Ileum (tissue), 1 donor: ENCODE measurements around a stretch of chr13.

GRCh38 chr13:110455917-110456543 is 105.5 kb downstream of the RAB20 start:
- PRO-cap: no peak

DNA sequence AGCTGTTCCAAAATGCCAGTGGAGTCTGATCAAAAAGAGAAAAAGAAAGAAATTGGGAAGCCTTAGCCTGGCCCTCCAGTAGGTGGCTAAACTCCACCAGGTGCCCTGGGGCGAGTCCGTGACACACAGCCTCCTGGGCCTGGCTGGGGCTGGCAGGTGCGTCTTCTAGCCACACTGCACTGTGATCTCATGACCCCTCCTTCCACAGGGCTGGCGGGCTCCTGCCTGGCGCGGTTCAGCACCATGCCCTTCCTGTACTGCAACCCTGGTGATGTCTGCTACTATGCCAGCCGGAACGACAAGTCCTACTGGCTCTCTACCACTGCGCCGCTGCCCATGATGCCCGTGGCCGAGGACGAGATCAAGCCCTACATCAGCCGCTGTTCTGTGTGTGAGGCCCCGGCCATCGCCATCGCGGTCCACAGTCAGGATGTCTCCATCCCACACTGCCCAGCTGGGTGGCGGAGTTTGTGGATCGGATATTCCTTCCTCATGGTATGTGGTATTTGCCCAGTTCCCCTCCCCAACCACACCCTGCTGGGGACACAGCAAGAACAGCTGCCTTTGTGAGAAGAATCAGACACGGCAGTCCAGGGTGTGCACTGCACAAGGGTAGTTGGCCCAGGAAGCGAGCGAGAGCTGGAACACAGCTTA is 53.7 kb downstream of the RAB20 start:
- PRO-cap: bidirectional peak, plus-strand start at position 207 of the sequence, minus-strand start at position 181 of the sequence; bidirectional peak, plus-strand start at position 588 of the sequence, minus-strand start at position 448 of the sequence

DNA sequence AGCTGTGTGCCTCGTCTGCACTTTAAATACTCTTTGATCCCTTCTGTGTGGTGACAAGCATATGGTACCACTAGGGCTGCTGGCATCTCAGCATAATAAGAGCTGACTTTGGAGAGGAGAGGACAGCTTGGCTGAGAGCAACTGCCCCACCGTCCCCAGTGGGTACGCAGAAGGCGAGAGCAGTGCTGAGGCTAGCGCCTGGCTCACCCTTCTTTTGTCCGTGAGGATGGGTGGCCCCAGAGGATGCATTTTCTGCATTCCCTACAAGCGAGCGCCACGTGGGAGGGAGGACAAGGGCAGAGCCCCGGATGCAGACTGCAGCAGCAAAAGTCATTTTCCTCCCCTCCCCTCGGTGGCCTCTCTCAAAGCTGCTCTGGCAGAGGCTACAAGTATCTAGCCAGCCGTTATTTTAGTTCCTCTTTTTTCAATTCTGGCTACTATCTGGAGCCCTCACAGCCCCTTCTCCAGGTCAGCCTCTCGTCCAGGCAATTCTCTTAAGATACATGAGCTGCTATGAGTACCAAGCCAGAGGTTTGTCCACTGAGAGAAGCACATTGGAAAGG is 51.5 kb downstream of the RAB20 start:
- PRO-cap: no peak

- PRO-cap: no peak
These were observed 49.4 kb downstream of the RAB20 start for GRCh38 chr13:110511822-110512918.

GRCh38 chr13:110540672-110541955 is 20.4 kb downstream of the RAB20 start:
- PRO-cap: no peak

- PRO-cap: no peak
These were observed 1.4 kb downstream of the RAB20 start for GRCh38 chr13:110560009-110560543.

GRCh38 chr13:110562853-110563241 is 1.3 kb upstream of the RAB20 start:
- PRO-cap: no peak

GRCh38 chr13:110624814-110625577 is 9.7 kb downstream of the NAXD start:
- PRO-cap: no peak

DNA sequence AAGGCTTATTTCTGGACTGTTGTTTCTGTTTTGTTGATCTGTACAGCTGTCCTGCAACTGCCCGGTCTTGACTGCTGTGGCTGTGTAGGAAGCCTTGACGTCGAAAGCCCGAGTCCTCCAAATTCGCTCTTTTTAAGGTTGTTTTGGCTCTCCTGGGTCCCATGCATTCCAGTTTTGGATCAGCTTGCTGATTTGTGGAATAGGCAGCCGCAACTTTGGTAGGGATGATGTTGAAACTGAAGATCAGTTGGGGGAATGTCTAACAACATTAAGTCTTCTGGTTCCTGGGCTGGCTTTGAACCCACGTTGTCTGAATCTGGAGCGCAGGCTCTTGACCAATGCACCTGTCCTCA is 15.5 kb downstream of the NAXD start:
- PRO-cap: no peak

- PRO-cap: bidirectional peak, plus-strand start at chr13:110715887, minus-strand start at chr13:110715641; unidirectional peak, plus-strand start at chr13:110716228; bidirectional peak, plus-strand start at chr13:110716408, minus-strand start at chr13:110716385
These were observed 2.5 kb downstream of the ING1 start for GRCh38 chr13:110715710-110716648.

GRCh38 chr13:110726787-110727192 is 13.3 kb downstream of the ING1 start:
- PRO-cap: no peak

GRCh38 chr13:110874388-110875125 is 40.3 kb downstream of the ANKRD10 start:
- PRO-cap: no peak

DNA sequence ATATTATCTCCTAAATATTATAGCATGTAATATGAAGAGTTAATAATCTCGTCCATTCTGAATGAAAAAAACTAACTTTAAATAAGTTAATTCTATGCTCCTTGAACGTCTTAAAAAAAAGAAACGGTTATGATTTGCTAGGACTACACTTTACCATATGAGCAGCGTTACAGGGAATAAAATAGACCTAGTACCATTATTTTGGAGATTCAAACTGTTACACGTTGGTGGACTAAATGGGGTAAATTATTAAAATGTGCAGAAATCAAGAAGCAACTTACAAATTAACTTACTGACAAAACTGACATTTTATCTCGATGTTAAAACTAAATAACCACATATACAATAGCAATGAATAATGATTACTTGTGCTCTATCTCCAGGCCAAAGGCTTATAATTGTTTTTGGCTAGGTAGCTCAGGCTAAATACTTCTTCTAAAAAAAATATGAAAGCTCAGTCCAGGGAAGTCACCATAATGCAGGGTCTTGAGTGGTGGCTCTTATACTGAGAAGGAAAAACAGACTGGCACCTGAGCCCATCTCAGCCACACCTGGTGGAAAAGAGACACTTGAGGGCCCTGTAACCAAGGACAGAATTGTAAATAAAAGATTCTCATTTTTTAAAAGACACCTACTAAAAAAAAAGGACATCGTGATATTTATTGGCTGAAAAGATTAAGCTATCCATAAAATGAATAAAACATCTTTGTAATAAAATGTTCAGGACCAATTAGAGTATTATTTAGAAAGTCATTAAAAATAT is 10.9 kb downstream of the ANKRD10 start:
- PRO-cap: no peak

- PRO-cap: no peak
These were observed 40.2 kb upstream of the ANKRD10 start for GRCh38 chr13:110954877-110955613.

DNA sequence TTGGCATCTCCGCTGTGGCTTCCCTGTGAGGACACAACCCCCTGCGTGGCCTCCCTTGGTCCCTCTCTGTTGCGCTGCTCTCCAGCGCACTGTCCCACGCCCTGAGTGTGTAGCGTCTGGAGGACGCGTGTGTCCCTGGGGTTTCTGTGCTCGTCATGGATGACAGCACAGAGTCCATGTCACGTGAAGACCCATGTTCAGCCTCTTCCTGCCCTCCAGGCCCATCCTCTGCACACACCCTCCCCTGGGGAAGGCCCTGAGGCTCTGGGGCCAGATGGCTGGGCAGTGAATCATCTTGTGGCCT is 71.6 kb upstream of the ARHGEF7 start:
- PRO-cap: no peak

- PRO-cap: no peak
These were observed 60.2 kb downstream of the ARHGEF7 start for GRCh38 chr13:111175271-111175791.

- PRO-cap: no peak
These were observed 87.7 kb downstream of the ARHGEF7 start for GRCh38 chr13:111202750-111203252.

GRCh38 chr13:111231155-111231995 is 89.1 kb upstream of the TEX29 start:
- PRO-cap: no peak

GRCh38 chr13:111642388-111642627 is 321.9 kb downstream of the TEX29 start:
- PRO-cap: unidirectional peak, minus-strand start at chr13:111642555

- PRO-cap: unidirectional peak, minus-strand start at chr13:111646025
These were observed 325.4 kb downstream of the TEX29 start for GRCh38 chr13:111645904-111646103.